A172 (cell line): ENCODE measurements around the genes ZNF662 and ZNF35.

GRCh38 chr3:42905933-42906815, at the start of gene ZNF662:
Gene ZNF662 (plus strand): TSS chr3:42906142.
- RAMPAGE, long total RNA, result no peak

GRCh38 chr3:42906816-42907106, 819 bp downstream of the ZNF662 start:
- RAMPAGE, long total RNA, result no peak

GRCh38 chr3:42914458-42915205, 8.7 kb downstream of the ZNF662 start:
- RAMPAGE, long total RNA, result no peak

DNA sequence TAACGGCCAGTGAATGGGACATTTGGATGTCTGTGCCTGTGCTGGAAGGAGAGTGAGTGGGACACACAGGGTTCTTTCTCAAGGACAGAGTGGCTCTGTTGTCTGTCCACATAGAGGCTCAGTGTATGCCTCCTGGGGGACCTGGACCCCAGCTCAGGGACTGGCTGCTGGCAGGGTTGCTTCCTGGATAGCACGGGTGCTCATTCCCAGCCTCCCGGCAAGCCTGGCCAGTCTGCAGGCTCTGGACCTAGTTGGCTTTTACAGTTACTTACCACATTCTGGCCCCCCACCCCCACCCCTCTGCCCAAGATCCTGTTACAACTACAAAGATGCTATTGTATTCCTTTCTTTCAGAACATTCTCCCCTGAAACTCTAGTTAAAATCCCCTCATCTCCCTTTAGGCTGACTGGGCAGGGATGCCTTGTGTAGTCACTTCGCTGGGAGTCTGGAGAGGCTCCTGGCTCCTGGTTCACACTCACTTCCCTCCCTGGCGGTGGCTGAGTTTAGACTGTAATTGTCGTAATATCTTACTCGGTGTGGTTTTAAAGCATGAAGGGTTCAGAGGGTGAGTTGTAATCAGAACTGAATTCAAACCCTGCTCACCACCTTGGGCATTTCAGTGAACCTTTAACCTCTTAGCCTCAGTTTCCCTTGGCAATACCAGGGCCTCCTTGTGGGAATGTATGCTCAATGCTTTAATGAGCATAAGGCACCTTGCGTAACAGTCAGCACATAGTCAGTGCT, 12.8 kb downstream of the GASK1A start:
- RAMPAGE, long total RNA, result no peak

- RAMPAGE, long total RNA, result no peak
These were observed 22.0 kb downstream of the GASK1A start for GRCh38 chr3:43000855-43001708.

DNA sequence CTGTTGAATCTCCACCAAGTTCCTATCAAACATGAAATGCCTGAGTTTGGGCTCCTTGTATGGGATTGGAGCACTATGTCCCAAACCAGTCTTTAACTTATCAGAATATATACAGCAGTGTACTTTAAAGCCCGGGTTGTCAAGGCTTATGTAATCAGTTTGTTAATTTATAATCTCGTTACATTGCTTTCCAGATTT, 1.2 kb downstream of the SNRK start:
- RAMPAGE, long total RNA, result no peak

GRCh38 chr3:43345133-43345654, 58.9 kb downstream of the SNRK start:
- RAMPAGE, long total RNA, result no peak

DNA sequence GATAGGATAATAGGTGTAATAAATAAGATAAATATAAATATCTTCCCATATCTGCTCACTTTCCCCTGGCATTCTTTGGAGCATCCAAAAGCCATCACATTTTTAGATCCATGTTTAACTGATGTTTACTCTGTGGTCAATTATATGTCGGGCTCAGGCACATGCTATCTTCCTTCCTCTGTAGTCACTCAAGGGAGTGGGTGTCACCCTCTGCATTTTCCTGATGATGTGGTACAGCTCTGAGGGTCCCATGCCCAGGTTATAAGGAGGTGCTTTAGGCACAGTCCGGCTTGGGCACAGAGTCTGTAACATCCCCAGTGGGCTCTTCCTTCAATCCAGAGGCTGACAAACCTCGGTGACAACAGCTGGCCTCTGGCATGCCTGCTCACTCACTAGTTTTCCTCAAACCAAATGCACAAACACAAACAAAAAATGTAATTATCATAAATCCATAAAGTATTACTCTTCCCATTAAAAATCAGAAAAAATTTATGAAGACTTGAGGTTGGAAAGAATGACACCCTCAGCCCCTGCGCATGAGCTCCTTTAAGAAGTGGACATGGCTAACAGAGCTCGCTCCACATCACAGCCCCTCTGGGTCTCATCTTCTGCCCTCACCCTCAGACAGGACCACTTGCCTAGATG, 115.5 kb downstream of the SNRK start:
- RAMPAGE, long total RNA, result no peak

DNA sequence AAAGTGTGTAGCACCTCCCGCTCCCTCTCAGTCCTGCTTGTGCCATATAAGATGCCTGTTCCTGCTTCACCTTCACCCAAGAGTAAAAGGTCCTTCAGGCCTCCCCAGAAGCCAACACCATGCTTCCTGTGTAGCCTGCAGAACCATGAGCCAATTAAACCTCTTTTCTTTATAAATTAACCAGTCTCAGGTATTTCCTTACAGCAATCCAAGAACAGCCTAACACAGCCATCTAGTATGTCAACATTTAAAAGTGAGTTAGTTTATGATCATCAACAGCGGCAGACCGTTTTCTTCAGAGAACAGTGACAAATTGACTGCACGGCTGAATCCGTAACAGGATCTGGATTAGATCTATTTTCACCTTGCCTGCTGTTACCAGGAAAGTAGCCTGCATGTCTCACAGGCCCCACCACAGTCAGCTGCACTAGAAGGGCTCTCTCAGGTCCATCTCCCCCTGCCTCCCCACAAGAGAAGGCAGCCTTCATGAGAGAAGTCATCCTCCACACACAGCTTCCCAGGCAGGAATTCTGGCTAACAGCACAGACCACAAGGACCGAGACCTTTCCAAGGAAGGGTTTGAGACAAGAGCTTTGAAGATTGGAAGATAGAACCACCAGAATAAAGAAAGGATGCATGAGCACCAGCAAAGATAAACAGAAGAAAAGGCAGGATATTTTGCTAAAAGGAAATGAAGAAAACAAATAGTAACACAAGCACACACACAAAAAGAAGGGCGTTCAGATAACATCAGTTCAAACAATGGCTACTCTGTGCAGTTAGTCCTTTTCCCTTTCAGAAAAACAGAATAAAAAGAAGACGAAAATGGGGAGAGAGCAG, 127.3 kb downstream of the SNRK start:
- RAMPAGE, long total RNA, result no peak

DNA sequence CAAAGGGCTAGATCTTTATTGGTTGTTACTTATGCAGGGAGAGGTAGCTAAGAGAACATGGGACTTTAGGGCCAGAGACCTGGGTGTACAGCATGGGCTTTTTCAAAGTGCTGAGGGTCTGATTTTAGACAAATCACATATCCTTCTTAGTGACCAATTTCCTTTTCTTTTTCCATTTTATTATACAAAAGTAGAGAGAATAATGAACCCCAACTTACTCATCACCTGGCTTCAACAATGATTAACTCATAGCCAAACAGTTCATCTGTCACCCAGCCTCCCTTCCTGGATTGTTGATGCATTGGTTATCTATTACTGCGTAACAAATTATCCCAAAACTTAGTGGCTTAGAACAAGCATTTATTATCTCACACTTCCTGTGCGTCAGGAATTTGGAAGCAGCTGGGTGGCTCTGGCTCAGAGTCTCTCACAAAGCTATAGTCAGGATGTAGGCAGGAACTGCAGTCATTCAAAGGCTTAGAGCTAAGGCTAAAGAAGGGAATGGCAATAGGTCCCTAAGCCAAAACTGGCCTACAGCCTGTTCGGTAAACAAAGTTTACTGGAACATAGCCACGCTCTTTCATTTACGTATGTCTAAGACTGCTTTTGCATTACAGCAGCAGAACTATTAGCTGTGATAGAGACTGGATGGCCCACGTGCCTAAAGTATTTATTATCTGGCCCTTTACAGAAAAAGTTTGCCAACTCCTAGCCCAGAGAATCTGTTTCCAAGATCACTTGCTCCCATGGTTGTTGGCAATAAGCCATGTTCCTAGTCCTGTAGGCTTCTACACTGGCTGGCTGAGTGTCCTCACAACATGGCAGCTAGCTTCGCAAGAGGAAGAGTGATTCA, 132.2 kb downstream of the SNRK start:
- RAMPAGE, long total RNA, result no peak

- RAMPAGE, long total RNA, result no peak
These were observed 182.1 kb downstream of the ABHD5 start for GRCh38 chr3:43872780-43873391.

DNA sequence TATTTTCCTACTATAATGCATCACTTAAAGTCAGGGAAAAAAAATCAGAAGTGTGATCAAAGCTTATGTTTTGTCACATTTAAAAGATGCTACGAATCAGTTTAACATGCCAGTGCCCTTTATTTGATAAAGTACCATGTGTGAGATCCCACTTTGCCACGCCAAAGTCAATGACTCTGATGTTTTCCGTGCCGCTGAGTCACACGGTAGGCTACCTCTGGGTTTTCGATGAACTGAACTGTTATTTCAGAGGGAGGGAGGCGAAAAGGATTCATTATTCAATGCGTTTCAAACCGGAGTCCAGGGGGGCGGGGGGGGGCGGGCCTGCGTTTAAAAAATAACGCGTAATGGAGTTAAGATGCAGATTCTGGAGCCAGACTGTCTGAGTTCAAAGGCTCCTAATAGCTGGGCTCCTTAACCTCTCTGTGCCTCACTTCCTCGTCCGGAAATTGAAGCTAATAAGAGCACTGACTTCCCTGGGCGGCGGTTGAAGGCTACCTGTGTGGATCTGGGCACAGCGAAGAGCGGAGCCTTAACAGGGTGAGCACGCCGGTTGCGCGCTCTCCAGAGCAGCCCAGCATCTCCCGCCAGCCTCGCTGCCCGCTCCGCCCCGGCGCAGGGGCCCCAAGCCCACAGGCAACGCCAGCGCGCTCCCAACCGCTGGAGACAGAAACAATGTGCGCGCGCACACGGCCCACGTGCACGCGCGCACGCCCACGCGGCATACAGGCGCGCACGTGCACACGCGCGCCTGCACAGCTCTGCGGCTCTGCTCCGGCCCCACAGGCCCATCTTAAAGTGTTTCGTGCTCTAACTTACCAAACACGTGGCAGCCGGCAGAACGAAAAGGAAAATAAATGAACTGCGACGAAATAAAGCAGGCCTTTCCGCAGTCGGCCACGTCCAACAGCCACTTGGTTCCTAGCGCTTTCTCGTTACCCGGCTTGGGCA, 203.3 kb downstream of the ABHD5 start:
- RAMPAGE, long total RNA, result no peak

- RAMPAGE, long total RNA, result no peak
These were observed 244.9 kb upstream of the TOPAZ1 start for GRCh38 chr3:43996615-43997454.

DNA sequence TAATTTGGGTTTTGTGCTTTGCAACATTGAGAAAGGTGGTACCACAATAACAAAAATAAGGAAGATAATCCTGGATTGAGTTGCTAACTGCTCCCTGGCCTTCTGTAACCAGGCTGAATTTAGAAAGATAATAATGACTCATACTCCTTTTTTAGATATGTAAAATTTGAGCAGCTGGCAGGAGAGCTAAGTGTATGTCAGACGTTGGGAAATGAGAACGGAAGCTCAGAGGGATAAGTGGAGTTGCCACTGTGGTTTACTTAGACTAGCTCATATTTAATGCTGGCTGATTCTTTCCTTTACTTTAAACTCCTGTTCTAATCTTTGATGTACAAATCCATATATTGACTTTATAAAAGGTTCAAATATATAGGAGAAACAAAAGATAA, 17.1 kb downstream of the TCAIM start:
- RAMPAGE, long total RNA, result no peak

GRCh38 chr3:44450237-44451091, 27.0 kb downstream of the ZNF445 start:
- RAMPAGE, long total RNA, result no peak

DNA sequence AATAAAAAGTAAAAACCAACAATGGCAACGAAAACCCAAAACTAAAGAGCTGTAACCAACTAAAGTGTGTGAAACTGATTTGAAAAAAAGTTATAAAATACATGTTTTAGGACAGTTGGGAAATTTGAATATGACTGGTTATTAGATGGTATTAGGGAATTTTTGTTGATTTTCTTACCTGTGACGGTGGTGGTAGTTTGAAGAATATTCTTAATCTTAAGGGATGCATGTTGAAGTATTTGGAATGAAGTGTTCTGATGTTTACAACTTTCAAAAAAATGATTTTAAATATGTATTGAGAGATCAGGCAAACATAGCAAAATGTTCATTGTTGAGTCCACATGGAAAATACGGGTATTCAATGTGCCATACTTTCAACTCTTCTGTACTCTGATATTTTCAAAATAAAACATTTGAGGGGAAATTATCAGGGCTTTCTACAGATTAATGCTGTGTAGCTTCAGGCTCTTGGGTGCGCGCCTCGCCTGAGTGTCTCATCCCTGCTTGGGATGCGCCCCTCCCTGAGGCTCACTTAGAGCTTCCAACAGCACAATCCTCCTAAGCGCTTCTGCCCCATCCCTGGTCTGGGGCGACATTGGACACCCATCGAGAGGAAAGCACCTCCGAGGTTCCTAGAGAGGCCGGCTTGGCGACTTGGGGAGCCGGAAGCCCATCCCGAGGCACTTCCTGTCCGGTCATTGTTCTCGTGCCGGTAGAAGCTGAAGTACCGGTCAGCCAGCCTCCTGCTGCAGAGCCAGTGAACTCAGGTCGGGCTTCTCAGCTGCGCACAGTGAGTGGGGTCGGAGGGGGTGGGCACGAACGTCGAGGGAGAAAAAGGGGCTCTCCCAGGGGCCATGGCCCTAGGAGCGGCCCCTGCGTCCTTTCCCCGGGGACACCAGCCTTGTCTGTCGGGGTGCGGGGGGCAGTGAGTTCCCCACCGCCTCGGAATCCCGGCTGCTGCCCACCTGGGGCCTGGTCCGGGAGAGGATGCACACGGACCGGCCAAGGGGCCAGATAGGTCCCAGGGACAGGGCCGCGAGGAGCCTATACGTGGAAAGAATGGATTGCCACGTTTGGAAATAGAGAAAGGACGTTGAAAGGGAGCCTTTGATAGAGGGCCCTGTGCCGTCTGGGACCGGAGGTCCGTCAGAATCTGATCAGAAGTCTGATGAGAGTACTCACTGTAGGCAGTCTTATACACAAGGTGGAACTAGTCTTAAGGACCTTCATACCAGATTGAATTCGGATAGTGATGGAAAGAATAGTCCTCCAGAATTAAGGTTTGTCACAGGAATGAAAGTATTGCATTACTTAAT, at the start of gene ZNF35:
Gene ZNF35, plus strand, starts transcription at position 688 of the 1,316 bp plus-strand sequence.
- RAMPAGE, long total RNA, result no peak

- RAMPAGE, long total RNA, result no peak
These were observed 40.0 kb downstream of the TGM4 start for GRCh38 chr3:44914311-44915002.

DNA sequence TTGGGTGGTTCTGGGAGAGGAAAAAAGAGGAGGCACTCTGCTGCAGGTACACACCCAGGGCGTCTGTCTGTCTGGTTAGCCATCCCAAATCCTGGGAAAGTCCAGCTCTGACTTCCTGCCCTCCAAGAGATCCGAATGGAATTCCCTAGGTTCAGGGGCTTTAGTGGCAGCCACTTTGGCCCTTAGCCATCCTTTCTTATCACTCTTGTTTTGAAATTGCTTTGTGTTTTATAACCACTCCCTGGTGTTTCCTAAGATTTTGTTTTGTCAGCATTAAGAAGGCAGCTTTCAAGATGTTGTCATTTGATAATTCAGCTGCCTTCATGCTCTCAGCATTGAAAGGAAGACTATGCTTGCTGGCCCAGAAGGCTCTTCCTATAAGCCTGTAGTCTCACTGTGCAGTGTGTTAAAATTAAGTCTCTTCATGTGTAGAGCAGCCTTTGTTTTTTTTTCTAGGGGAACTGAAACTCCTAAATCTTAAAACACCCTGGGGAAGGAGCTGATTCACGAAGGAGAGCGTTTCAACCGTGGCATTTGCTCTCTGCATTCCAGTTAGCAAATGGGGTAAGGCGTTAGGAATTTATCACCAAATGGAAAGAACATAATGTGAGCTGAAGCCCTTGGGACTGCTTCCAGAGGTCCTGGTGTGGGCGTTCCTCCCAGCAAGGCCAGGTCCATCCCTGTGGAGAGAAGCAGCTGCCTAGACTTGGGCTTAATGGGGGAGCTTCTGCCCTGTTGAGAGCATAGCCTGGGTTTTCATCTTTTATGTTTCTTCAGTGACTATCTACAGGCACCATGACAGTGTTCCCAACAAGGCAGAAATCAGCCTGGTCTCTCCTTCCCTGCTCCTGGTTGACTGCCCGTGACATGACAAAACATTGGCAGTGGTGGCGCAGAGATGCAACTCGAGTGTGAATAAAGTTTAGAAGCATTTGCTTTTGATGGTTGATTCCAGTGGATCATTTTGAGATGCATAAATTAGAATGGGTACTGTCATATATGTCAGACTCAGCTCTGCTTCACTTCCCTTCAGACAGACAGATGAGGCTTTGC, 14.1 kb upstream of the CLEC3B start:
- RAMPAGE, long total RNA, result no peak

DNA sequence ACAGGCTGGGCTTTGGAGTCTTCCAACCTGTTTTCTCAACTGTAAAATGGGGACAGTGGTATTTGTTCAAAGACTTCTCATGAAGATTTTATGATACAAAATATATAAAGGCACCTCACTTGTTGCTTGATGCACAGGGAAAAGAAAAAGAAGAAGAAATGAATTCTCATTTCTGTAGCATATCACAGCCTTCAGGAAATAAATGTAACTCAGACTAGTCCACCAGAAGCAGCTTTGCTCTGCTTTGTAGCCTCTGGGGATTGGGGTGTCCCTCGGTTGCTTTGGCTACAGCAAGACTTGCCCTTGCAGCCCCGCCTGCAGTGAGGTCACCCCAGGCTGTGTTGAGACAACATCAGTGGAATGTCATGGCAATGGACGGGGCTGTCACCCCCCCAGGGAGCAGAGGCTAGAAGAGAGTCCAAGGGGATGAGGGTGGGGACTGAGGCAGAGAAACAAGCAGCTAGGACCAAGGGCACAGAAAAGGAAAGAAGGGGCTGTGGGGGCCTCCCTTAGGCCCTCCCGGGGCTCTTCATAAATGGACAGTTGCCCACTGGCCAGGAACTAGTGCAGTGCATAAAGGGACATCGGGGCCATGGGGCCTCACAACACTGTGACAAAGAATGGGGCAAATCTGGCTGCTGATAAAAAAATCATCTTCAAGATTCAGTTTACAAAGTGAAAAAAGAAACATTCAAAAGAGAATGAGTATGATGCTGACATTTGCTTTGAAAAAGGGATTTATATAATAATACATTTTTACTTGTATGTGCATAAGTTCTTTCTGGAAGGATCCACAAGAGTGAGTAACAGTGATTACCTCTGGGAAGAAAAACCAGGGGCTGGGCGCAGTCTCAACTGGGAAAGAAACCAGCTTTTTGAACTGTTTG, 943 bp downstream of the CLEC3B start:
- RAMPAGE, long total RNA, result no peak

DNA sequence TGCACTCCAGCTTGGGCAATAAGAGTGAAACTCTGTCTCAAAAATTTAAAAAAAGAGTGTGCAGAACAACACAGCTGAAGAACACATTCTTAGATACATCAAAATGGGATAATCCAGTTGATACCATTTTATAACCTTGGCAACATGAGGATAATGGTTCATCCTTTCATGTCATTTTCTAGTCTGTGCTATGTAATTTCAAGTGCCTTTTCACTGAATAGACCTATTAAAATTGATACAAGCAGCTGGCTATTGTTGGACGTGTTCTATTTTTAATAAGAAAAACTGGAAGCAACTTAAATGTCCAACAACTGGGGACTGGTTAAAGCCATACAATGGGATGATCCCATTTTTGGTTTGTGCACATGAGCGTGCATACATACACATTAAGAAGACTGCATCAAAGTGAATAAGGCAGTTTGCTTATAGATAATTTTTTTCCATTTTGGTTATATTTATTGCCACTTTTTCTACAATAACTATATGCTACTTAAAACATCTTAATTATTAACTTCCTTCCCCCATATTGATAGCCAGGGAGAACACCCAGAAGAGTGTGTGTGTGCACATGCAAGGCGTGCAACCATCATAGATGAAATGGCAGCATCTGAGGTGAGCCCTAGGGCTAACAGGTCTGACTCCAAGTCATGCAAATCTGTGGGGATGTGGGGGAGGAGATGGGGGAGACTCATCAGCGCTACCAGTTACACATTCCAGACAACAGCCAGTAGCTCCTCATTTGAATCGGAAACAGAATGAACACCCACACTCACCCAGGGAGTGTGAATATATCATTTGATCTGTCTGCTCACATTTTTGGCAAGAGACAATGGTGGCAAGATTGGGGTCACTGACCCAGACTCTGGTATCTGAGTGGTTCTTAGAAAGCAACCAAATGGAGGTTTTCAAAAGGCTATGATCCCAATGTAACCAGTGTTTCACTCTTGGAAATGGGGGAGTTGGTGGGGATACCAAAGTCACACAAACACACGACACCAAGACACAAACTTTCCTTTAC, 2.7 kb downstream of the CDCP1 start:
- RAMPAGE, long total RNA, result no peak